ENCODE data around the genes PITHD1, CNR2, PNRC2 and NIPAL3.

GRCh38 chr1:23309795-23311224 is 33.8 kb downstream of the HNRNPR start:
- PRO-cap: no peak

DNA sequence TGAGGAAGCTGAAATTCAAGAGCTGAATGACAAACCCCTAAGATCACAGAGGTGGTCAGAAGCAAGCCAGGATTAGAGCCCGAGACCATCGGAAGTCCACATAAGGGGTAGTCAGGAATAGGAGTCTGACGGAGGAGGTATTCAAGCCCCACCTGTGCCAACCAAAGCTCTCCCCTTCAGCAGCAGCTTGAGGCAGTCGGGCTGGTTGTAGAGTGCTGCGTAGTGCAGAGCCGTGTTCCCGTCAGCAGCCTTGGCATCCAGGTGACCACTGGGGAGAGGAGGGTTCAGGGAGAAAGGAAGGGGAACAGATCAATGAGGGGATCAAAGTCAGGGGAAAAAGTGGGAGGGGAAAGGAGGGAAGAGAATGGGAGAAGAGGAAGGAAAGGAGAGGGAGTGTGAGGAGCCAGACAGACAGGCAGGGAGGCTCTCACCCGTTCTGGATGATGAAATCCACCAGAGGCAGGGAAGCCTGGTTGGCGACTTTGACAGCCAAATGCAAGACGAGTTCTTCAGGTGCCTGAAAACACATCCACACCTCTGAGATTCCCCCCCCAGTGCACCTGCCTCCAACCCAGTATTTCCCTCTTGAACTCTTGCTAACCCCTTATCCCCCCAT is 9.7 kb upstream of the TCEA3 start:
- PRO-cap: no peak

- PRO-cap: no peak
Observed at GRCh38 chr1:23436825-23437693, 12.5 kb upstream of the TCEA3 start.

- PRO-cap: no peak
Observed at GRCh38 chr1:23442421-23442745, 17.8 kb upstream of the TCEA3 start.

DNA sequence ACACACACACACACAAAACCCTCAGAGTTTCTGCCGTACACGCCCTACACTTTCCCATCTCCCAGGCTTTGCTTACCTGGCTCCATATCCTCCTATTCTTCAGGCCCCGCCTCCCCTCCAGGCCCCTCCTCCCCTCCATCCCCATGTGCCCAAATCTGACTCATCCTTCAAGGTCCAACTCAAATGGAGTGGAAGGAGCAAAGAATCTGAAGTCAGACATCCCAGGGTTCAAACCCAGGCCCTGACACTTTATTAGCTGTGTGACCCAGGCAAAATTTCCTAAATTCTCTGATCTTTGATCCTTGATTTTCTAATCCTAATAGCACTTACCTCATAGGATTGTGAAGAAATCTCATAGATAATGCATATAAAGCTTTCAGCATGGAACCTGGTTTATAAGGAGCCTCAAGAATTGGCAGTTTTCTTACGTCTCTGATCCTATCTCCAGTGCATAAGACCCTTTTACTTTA is 3.8 kb upstream of the E2F2 start:
- PRO-cap: no peak

GRCh38 chr1:23559731-23559938 is 334 bp upstream of the ID3 start:
- PRO-cap: no peak

DNA sequence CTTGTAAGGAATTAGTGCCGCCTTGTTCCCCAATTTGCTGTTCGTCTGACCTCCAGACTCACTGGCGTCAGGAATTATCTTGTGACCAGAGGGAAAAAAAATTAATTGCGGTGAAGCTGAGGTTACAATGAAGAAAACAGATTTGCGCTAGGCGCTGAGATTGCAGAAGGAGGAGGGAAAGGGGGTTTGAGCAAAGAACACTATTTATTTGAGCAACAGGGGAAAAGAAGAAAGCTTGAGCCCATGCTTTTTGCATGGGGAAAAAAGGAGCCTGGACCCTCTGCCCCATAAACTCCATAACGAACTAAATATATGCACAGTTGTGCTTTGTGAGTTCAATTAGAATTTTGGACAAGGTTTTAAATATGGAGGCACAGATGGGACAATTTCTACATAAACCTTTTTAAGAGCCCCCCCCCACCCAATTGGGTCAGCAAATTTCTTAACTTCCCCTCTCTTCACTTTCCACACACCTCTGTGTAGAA is 680 bp upstream of the ID3 start:
- PRO-cap: no peak

DNA sequence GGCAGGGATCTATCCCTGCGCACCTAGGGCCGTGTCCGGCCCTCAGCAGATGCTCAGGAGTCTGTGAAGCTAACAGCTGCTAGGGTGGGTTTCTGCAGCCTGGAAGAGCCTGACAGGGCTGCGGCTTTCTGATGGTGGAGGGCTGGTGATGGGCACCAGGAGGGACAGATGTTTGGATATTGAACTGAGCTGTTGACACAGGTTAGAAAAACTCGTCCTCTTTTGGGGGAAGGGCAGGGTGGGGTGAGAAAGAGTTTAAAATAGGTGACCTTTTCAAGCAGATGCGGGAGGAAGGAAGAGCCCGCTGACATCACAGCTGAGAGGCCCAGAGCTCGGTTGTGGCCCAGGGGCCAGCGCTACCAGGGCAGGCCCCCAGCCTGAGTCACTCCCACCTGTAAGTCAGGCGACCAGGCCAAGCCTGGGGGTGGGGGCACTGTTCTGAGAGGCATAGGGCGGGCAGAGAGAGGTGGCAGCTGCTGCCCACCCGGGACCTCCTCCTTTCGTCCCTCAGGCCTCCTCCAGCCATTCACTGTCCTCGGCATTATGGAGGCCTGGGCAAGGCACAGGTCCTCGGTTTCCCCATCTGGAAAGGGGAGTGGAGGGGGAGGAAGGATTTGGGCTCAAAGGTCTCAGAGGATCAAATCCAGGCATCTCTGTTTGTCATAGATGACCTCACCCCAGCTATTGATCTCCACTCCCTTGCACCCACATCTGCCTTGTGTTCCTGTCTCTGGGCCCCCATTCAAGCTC is 32.3 kb upstream of the ID3 start:
- PRO-cap: bidirectional peak, plus-strand start at position 448 of the sequence, minus-strand start at position 186 of the sequence; unidirectional peak, plus-strand start at position 525 of the sequence

DNA sequence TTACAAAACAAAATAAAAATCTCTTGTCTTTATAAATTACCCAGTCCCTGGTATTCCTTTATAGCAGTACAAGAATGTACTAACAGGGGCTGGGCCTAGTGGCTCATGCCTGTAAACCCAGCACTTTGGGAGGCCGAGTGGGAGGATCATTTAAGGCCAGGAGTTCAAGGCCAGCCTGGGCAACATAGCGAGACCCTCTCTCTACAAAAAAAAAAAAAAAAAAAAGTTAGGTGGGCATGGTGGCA is 36.5 kb upstream of the ID3 start:
- PRO-cap: no peak

DNA sequence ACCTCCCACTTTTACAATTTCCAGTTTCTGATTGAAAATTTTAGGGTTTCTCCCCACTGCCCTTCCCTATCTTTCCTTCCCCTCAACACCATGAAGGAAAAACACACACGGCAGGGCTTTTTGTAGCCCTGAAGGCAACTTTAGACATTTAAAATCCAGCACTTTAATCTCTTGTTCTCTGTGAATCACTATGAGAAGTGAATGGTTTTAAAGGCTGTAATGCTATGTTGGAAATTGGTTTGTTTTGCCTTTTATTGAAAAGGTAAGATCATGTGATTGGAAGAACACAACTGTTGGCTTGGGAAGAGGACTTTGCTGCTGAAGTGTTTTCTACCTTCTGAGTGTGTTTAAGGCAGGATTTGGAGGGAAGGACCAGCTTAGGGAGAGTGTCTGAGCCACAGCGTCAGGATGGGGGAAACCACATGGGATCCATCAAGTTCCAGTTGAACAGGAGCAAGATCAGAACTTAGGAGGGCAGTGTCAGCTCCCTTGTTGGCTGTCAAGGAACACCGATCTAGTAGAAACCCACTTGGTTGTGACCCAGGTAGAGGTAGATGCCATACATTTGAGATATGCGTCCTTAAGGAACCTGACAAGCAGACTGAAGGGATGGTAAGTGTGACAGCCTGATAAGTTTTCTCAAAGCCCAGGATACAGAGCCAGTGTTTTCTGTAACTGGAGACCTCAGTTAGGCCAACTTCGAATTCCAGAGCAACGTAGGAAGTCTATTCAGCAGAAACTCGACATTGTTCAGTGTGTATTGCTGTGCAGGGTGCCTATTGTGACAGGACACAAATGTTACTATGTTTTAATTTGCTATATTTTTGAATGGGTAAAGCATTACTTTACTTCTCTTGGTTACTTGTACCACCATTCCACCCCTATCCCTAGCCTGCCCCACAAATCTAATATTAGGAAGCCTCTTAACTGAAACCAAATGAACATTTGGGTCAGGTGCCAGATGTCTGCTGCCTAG is 17.4 kb downstream of the ELOA start:
- PRO-cap: no peak

GRCh38 chr1:23777900-23779120 is at the start of gene PITHD1:
PITHD1 (plus strand) TSS chr1:23778418.
- PRO-cap: bidirectional peak, plus-strand start at chr1:23778418, minus-strand start at chr1:23778271

DNA sequence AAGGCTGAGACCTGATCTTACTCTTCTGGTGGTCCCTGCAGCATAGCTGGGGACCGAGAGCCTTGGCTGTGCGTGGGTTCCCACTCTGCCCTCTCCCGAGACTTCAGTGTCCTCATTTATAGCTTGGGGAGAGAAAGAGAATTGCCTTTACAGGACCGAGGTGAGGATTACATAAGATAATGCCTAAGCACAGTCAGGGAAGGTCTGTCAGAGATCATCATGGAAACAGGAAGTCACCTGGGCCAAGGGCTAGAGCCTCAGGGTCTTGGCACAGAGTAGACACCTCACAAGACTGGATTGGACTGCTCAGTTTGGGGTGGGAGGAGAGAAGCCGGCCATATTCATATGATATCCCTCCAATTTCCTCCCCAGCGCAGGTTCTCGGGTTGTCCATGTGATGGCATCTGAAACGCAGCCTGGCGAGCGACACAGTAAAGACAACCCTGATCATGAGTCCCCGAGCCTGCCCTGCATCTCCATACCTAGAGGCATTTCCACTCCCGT is 3.8 kb downstream of the CNR2 start:
- PRO-cap: bidirectional peak, plus-strand start at position 309 of the sequence, minus-strand start at position 173 of the sequence

DNA sequence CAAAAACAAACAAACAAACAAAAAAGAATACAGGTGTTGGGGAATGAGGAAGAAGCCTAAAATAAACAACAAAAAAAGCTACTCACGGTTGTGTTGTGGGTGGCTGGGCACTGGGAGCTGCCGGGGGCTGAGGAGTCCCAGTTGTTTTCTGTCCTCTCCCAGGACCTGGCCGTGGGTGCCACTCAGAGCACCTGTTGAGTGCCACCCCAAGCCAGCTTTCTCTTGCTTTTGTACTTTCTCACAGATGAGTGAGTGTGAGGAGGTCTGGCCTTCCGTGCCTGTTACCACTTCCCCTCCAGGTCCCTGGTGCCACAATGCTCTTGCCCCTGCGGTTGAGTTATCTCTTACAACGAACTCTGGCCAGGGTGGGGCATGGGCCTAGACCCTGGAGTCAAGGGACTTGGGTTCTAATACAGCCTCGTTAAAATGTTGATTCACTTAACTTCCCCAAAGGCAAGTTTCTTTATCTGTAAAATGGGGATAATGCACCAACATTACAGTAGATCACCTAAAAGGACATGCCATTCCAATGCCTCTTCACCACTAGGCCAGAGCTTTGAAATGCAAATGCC is at the start of gene CNR2:
Gene CNR2 (minus strand): TSS at position 203 of the 572 bp plus-strand sequence.
- PRO-cap: bidirectional peak, plus-strand start at position 340 of the sequence, minus-strand start at position 203 of the sequence

DNA sequence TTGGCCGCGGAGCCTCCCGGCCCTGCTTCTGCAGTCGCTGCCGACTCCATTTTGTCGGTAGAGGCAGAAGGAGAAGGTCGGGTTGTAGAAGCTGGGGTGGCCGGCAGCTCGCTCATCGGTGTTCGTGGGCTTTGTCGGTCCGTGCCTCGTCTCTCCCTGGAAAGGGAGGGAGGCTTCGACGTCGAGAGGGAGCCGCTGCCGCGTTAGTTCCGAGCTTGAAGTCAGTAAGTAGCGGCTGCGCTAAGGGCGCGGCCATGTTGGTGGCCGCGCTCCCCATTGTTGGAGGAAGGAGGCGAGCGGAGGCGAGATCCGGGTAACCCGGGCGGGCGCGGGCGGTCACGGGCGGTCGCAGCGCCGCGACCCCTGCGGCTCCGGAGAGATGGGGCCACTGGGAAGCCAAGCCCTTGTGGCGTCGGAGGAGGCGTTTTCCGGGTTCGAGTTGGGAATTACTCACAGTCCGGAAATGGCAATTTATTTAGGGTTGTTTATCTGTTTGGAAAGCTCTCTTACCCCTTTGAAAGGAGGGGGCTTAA is at the start of gene PNRC2:
Gene PNRC2 (plus strand): TSS at position 54 of the 533 bp plus-strand sequence.
- PRO-cap: bidirectional peak, plus-strand start at position 54 of the sequence, minus-strand start outside the sequence; bidirectional peak, plus-strand start at position 276 of the sequence, minus-strand start at position 281 of the sequence

DNA sequence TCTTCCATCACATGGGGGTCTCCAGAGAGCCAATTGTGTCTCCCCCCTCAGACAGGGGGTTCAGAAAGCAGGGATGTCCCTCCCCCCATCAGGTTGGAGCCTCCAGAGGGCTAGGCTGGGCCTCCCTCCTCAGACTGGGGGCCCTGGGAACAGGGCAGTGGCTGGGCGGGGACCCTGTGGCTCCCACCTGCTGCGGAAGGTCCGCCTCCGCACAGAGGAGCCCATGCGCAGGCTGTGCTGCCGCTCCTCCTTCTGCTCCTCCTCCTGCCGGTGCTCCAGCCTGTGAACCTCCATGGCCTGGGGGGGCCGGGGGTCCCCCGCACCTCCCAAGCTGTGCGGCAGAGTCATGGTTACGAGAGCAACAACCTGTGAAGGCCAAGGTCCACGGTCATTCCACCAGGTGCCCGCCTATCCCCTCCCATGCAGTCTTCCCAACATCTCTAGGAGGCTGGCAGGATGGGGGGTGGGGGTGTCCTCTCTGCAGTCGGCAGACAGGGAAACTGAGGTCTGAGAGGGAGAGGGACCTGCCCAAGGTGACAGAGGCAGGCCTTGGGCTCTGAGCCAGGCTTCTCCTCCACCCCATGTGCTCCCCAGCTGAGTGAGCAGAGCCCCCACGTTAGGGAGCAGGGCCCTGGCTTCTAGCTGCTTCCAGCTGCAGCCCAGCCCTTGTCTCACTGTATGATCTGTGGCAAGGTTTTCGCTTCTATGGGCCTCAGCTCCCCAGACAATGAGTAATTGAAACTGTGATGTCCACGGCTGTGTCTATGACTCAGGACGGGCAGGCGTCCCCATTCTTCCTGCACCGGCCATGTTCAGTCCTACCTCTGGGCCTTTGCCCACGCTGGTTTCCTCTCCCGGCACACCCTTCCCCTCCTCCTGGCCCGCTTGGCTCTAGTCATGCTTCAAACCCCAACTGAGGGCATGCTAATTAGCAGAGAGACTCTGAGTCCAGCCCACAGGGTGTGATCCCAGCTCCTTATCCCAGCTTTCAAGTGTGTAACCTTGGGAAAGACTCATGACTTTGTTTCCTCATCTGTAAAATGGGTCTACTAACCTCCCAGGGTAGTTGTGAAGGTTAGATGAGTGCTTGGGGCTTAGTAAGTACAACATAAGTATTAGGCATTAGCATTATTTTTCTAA is 3.3 kb downstream of the MYOM3 start:
- PRO-cap: no peak

DNA sequence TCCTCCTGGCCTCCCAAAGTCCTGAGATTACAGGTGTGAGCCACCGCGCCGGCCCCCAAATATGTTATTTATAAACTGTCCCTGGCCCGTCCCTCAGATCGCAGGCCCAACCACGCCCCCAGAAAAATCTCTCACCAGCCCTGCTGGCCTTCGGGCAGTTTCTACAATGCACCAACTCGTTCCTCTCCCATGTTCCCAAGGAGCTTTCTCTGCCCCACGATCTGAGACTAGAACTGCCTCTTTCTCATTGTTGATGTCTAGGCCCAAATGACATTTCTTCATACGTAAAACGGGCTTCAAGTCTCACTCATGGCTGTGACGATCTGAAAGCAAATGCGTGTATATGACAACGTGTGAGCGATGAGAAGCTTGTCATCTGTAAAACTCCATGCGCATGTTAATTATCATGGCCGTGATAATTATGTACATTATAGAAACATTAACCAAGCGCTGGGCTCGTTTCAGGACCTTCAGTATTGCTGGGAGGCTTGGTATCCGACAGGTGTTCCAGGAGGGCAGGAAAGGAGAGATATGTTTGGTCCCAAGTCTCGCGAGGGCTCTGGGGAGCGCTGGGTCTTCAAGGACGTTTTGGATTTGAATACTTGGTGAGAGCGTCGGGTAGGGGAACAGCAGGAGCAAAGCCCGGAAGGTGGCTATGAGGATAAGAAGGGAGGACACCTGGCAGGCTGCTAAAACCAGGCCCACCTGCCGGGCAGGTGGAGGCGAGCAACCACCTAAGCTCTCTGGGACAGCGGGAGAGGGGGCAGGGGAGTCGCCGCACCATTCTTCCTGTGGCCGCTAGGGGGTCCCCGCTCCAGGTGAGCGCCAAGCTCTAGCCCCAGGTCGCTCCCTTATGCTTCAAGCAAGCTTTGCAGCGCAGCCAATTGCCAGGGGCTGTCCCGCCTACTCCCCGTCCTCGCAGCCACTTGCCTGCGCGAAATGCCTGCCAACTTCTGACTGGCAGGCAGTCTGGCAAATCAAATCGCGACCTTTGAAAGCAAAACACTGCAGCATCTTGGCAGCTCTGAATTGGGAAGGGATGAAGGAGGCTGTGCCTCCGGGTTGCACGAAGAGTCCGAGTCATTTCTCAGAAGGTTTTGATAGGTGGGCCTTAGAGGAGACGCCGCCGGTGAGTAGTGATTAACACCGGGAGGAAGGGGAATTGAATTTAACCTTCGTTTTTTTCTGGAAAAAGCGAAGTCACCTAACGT is at the start of gene NIPAL3:
Gene NIPAL3 (plus strand): TSS at position 1,027 of the 1,211 bp plus-strand sequence.
- PRO-cap: unidirectional peak, plus-strand start at position 605 of the sequence; bidirectional peak, plus-strand start at position 1,027 of the sequence, minus-strand start at position 855 of the sequence

DNA sequence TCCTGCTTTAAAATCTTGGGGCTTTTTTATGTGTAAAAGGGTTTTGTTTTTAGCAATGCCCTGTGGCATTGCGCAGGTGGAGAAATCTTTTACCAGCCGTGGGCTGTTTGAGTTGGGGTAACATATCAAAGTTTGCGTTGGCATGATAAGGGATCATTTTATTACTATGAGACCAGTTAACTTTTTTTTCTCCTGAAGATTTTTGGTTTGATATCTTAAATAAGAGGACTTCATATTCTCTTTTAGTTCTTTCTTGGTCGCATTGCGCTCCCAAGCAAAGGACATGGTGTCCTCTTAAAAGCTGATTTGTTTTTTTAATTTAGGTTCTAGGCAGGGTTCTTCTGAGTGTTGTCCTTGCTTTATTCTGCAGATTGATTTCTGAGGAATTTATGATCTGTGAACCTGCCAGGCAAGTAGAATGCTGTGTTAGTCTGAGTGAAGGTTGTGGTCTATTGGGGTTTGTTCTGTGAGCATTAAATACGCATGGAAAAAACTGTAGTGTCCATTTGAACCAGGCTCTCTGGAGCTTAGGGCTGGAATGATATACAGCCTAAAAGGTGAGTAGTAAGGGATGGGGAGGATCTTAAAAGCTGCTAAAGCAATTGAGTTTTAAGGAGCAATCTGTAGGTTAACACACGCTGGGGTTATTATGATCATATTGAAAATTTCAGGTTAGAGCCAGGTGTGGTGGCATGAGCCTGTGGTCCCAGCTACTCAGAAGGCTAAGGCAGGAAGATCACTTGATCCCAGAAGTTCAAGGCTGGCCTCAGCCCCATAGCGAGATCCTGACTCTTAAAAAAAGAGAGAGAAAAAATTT is 12.4 kb downstream of the SRRM1 start:
- PRO-cap: no peak

DNA sequence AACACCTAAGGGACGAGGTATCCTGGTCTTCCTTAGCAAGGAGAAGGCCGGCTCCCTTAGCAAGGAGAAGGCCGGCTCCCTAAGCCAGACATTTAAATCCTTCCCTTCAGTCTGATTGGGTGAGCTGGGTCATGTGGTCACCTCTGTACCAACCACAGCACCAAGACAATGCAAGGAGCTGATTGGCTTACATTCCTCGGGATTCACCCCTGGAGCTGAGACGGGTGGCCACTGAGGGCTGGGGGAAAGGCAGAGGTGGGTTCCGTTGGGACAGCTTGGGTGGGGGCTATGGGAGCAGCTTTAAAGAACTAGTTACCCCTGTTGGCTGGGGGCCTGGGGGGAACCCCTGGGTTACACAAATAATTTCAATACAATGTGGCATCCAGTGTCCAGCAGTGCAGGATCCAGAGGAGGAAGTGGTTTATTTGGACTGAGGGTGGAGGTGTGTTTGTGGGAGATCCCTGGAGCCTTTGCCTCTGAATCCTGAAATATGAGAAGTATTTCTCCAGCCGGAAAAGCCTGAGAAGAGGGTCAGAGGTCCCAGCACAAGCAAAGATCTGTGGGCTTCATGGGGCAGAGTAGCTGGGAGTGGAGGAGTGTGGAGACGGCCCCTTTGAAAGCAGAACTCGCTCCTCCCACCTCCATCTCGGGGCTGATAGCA is 20.6 kb upstream of the CLIC4 start:
- PRO-cap: no peak

- PRO-cap: no peak
Observed at GRCh38 chr1:24728873-24729291, 16.4 kb upstream of the CLIC4 start.

- PRO-cap: no peak
Observed at GRCh38 chr1:24803023-24803656, 57.9 kb downstream of the CLIC4 start.